ENCODE measurements around the genes PJA1, RAB41, GDPD2 and ZMYM3.

DNA sequence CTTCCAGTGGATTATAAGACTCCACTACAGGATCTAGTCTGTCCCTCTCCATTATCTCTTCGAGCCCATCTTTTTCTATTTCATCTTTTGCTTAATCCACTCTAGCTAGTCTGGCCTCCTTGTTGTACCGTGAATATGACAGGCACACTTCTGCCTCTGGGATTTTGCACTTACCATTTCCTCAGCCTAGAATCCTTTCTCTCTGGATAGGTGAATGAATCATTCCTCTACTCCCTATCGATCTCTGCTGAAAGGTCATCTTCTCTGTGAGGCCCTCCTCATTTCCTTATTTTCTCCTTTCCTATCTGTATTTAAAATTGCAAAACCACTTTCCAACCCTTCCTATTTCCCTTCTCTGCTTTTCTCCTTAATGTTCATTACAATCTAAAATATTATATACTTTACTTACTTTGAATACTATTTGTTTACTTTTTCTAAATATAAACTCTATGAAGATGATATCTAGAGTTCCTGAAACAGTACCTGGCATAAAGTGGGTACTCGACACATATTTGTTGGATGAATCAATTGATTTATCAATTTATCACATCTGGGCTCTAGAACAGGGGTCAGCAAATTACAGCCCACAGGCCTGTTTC, 338.5 kb downstream of the OPHN1 start:
- RRBS, result no CpG with 5 or more reads among the region's 4 CpGs

DNA sequence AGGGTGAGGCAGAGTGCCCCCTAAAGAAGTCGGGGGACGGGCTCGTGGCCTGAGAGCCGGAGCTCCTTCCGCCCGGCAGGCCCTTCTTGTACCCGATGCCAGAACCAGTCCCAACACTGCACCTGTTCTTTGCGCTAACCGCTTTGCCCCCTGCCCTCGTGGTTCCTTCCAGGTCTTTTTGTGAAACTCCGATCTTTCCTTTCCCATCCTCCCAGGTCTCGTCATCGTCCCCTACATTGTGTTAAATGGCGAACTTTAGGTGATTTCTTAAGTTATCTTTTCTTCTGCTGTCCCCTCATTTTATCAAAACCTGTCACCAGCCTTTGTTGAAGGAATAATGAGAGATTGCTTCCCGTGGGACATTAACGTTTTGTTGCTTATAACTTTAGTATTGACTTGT, 304 bp downstream of the YIPF6 start:
- RRBS, result no CpG with 5 or more reads among the region's 16 CpGs

- RRBS, result no CpG with 5 or more reads among the region's 3 CpGs
Observed at GRCh38 chrX:68538642-68539189, 39.9 kb downstream of the YIPF6 start.

DNA sequence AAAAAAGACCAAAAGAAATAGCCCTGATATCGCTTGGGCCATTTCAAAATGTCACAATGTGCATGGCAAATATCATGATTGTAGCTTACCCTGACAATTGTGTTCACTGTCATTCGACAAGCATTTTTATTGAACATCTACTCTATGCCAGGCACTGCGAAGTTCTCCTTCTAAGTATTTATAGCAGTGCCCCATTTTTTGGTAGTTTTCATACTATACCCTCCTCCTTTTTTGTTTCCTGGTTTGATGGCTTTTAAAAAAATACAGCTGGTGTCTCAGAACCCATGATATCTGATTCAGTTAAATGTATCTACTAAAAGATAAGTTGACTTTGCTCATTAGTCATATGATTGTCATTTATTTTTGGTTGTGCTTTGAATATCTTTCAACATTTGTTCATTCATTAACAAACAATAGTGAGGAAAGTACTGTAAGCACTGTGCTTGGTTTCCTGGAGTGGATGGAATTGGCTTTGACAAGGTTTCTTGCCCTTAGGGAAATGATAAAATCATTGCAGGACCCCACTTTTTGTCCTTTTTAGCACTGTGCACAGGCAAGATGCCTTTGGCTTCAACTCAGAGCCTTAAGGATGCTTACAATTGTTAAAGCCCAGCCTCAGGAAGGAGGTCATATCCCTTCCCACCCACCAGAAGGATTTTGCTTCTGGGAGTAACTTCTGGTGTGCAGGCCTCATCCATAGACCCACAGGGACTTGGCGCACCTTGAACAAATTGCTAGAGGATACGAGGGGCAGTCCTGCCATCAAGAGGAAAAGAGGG, 44.2 kb downstream of the STARD8 start:
- RRBS, result no CpG with 5 or more reads among the region's 5 CpGs

DNA sequence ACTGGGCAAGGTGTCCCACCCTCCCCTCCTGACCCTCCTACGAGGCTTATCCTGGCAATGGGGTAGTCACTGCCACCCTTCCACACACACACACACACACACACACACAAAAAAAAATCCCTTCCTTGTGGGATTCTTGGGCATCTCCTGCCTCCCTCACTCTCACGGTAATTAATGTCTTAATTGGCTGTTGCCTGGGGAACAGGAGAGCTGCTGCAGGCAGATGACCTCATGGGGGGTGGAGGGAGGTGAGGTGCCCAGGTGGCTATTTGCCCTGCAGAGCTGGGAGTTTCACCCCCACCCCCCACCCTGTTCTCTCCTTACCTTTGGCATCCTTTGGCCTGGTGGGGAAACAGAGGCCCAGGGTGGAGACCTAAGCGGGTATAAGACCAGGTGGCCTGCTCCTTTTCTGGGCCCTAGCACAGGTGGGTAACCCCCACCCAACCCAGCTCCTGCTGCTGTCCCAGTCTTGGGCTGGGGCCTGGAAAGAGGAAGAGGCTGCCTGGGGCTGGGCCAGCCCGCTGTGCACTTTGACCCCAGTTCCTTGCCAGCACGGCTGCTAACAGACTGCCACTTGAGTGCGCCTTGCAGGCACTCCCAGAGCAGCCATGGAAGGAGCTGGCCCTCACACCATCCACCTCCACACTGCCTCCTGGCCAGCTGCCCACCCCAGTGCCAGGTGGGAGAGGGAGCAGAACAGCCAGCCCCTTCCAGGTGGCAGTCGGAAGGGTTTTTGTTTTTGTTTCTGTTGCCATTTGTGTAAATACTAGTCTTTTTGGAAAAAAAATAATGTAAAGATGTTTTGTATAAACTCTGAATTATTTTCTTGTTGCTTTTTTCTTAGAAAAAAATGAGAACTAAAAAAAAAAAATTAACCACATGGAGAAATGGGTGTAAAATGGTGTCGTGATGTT, 12.7 kb downstream of the EFNB1 start:
- RRBS, result no CpG with 5 or more reads among the region's 8 CpGs

DNA sequence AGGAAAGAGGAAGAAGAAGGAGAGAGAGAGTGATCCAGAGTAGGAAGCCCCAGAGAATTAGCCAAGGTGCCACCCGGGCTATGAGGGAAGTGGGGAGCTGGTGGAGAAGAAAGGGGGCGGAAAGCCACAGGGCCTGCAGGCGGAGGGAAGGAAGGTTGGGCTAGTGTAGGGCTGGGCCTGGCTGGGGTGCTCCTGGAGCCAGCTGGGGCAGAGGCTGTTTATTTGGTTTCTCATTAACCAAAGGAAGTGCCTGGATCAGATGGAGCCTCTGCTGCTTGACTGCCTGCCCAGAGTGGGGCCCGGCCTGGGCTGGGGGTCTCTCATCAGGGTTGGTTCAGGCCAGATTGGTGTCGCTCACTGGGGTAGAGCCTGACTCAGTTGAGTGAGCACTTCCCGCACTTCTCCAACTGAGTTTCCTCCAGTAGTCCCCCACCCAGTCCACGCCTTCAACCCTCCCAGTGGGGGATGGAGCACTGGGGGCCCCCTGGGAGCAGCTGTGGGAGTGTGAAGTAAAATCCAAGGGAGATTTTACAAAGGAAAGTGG, 14.3 kb downstream of the EFNB1 start:
- RRBS, result no CpG with 5 or more reads among the region's 7 CpGs

GRCh38 chrX:68869421-68869878, 40.6 kb downstream of the EFNB1 start:
- RRBS, result no CpG with 5 or more reads among the region's 2 CpGs

DNA sequence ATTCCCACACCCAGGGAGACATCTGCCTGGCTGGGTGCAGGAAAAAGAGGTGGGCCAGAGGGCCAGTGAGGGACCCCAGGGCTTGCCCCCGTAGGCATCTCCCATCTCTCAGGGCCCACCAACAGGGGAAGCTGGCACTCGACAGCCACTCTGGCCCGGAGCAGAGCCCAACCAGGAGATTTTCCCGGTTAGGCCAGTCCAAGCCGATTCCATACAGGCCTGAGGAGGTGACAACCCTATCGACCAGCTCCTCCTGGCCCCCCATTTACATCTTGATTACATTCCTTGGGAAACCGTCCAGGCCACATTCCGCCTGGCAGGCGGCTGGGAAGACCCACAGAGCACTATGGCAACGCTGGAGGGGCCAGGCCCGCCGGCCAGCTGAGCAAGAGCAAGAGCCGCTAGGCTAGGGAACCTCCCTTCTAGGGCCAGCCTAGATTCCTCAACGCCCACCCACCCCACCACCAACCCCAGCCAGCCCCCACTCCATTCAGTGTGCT, 161.1 kb downstream of the EFNB1 start:
- RRBS, result no CpG with 5 or more reads among the region's 14 CpGs

GRCh38 chrX:69130369-69130879, 34.8 kb downstream of the PJA1 start:
- RRBS, result no CpG with 5 or more reads among the region's 2 CpGs

DNA sequence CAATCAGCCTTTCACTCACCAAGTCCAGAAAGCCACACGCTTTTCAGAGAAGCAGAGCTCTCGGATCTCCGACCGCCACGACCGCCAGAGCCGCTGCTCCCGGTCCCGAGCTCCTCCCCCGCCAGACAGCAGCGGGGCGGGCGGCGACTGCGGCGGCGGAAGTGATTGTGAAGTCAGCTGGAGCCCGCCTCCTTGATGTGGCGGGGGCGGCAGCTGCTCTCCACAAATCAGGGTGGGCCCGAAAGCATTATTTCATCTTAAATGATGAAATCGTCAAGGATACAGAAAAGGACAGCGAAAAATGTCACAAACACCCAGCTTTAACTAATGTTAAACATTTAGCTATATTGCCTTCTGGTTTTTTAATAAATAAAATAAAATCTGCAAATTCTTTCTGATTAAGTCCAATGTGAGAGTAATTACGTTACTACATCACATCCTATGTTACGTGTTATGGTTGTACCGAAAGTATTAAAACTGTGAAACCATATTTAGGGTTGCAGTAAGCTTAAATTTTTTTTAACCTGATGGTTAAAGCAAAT, at the start of gene PJA1:
PJA1 (minus strand) TSS at position 101 of the 542 bp plus-strand sequence.
- RRBS, result no CpG with 5 or more reads among the region's 26 CpGs

DNA sequence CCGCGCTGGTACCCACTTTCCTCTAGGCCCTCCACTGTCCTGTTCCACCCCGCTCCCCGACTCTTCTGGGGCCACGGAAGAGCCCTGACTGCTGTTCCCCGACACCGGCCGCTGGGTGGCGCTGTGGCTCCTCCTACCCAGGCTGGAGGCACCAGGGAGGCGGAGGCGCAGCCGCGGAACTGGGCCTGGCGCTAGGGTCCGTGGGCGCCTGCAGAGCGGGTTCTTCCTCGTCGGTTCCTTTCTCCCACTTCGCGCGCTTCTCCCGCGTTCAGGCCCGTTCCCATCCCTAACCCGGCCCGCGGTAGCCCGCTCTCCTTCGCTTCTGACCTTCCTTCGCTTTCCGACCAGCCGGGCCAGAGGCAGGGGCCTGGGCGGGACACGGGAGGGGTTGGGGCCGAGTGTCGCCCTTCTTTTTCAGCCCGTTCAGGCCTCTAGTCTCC, 34.2 kb downstream of the NALF2 start:
- RRBS, result 25% methylated on average over 8 of the region's 38 CpGs

DNA sequence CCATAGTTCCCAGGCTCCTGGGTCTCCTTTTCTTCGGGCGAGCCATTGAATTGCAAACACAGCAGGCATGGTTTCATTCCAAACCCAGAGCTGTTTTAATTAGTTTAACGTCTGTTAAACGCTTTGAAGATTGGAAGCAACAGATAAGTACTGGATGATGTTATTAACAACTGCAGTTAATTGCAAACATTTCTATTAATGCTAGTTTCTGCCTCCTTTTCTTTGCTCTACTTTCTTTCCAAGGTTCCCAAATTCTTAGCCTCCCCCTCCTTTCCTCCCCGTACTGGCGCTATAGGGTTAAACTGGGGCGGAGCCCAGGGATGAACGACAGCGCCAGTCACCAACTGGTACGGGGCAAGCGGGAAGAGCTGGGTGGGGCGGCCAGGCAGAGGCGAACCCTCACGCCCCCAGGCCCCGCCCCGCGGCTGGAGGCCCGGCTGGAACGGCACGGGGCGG, 359 bp upstream of the EDA start:
- RRBS, result 11% methylated on average over 4 of the region's 21 CpGs

DNA sequence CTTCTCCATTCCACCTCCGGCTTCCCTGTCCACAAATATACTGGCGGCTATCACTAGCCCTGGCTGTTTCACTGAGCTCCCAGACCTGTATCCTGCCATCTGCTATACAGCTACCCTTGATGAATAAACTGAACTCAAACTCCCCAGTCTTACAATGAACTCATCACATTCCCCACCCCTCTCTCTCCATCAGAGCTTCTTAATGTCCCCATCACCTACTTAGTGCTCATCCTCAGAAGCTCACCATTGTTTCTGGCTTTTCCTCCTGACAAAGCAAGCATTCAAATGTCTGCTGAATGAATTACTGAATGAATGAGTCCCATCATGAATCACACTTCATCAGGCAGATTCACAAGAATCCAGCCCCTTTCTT, 5.7 kb upstream of the DGAT2L6 start:
- RRBS, result no CpG with 5 or more reads among the region's 2 CpGs

DNA sequence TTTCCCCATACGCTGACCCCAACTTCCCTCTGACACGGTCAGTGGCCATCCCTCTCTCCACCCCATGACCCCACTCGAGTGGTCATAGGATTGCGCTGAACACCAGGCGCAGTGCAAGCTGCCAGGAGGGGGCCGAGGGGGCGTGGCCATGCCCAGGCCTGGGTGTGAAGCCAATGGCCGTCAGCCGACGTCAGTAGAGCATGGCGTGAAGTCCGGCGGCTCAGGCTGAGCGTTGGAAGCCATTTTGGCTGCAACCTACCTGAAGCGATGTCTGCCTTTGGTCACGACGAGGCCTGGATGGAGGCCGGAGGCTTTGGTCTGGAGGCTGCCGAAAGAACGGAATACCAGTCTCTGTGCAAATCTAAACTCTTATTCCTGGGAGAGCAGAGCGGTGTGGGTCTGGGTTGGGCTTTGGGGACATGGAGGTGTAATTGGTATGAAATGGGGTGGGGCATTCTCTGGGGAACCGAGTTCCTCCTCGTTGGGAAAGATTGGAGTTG, at the start of gene RAB41:
RAB41 (plus strand) TSS at position 222 of the 500 bp plus-strand sequence.
- RRBS, result no CpG with 5 or more reads among the region's 23 CpGs

DNA sequence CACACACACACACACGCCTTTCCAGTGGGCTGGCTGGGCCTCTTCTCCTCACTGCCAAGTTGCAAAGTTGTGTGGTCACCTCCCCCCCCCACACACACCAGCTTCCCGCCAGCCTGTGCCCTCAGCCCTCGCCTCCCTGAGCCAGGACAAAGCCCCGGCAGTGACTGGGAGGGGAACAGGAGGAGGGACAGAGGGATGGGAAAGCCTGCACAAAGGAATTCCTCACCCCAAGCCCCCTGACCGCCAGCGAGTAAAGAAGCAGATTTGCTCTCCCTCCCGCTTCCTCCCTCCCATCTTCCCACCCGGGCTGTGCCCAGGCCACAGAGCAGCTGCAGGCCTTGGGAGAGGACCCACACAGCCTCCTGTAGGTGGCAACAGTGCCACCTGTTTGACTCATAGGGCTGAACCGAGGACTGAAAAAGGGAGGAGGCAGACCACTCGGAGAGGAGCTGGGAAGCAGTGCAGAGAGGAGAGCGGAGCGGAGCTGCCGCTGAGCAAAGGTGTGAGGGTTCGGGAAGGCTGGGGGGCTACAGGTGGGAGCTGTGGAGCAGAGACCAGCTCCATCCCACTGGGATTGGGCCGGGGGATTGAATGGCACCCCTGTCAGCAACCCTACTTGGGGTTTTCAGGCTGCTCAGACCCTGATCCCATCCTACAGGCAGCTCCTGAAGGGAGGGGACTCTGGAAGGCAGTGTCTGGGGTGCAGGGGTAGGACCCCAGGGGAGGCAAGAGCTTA, at the start of gene GDPD2:
GDPD2 (plus strand) TSS at position 432 of the 736 bp plus-strand sequence.
- RRBS, result no CpG with 5 or more reads among the region's 15 CpGs

DNA sequence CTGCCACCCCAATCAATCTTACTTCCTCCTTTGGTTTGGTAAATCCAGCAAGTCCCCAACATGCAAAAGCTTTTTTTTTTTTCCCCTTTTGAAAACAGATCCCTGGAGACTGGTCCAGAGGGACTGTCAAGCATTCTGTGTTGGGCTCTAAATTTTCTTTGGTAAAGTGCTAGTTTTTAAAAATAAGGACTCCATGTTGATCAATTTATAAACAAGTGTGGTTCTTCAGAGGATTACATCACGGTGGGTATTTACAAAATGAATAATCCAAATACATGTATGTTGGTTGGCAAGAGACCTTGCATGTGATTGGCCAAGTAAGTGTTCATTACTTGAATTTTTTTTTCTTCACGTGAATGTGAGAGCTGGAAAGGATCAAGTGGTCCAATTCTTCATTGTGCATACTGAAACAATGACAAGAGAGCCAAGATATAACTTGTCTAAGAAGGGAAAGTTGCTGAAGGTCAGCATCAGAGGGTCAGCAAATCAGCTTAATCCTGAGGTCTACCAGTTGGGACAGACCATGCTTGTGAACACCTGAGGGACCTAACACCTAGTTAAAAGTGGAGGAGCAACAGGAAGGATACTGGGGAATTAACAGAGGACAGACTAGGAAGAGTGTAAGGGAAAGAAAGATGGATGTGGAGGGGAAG, 12.2 kb downstream of the DLG3 start:
- RRBS, result no CpG with 5 or more reads among the region's 2 CpGs

DNA sequence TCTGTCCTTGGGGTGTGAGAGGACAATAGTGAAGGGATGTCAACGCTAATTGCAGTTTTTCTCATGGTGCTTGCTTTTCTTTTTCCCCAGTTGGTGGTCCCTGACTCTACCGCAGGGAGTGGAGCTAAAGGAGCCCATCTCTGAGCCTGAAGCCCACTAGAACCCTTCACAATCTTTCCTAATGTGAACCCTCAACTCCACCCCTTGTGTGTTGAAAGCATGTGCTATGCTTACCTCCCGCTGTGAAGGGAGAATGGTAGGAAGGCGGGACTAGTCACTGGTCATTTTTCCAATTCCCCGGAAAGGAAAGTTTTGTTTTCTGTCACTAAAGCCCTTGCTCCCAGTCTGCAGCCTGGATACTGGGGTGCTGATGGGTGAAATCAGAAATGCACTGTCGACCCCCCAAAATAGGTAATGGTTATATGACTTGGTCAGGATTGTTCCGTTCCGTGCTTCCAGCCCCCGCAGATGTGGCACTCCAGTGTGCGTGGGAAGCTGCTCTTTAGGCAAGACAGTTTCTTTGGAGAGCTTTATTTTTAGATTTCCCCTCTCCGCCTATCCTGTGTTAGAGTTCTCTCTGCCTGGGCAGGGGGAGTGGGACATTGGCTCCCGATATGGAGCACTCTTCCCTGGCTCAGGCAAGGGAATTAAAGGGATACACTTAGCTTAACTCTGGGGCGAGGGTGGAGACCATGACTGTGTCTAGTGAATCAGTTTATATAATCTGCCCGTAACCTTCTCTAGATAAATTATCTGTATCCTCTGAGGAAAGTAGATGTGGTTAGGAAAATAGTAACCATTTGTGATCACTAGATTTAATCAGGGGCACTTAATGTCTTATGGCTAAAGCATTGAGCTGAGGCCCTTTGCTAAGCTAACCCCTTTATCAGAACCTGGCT, 35.9 kb downstream of the DLG3 start:
- RRBS, result no CpG with 5 or more reads among the region's 14 CpGs

DNA sequence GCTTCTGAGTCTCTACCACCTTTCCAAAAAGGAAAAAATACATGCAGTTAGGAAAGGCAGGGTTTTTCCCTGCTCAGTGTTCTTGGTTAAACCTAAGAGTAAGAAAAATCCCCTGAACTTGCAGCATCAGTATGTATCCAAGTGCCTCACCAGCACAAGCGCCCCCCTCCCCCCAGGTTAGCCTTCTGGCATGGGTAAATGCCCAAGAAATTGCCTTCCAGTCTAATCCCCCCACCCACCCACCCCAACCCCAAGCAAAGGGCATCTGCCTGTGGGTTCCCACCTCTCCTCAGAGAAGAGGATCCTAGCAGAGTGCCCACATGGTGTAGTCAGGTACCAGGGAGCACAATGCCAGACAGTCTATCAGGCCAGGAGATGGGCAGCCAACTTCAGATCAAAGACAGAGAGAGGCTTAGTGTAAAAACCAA, 7.6 kb downstream of the SNX12 start:
- RRBS, result no CpG with 5 or more reads among the region's 1 CpG

DNA sequence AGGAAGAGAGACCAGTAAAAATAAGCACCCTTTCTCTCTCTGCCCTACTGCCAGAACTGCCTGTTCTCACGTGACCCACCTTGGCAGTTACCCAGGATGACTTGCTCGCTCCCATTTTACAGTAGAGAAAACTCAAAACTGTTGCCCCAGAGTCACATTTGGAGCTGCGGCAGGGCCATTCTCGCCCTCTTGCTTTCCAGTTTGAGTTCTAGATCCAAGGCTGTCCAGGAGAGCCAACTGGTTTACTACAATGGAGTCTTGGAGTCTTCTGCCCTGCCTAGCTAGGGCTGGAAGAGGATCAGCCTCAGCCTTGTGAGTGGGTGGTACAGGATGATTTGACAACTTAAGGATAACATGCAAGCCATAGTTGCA, 1.0 kb upstream of the NLGN3 start:
- RRBS, result no CpG with 5 or more reads among the region's 4 CpGs

- RRBS, result 39% methylated on average over 9 of the region's 56 CpGs
Observed at GRCh38 chrX:71253606-71254448, at the start of gene ZMYM3. Gene ZMYM3, minus strand, starts transcription at chrX:71254140.